GM06990 (cell line): Measurements from ENCODE around the gene UPP2.

DNA sequence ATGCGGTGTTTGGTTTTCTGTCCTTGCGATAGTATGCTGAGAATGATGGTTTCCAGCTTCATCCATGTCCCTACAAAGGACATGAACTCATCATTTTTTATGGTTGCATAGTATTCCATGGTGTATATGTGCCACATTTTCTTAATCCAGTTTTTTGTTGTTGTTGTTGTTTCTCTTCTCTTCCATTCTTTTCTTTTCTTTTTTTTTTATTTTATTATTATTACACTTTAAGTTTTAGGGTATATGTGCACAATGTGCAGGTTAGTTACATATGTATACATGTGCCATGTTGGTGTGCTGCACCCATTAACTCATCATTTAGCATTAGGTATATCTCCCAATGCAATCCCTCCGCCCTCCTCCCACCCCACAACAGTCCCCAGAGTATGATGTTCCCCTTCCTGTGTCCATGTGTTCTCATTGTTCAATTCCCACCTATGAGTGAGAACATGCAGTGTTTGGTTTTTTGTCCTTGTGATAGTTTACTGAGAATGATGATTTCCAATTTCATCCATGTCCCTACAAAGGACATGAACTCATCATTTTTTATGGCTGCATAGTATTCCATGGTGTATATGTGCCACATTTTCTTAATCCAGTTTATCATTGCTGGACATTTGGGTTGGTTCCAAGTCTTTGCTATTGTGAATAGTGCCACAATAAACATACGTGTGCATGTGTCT is 46.4 kb downstream of the CYTIP start:
- RRBS, result no CpG with 5 or more reads among the region's 4 CpGs

- RRBS, result no CpG with 5 or more reads among the region's 5 CpGs
Measured at GRCh38 chr2:157464115-157464614, 20.3 kb upstream of the CYTIP start.

DNA sequence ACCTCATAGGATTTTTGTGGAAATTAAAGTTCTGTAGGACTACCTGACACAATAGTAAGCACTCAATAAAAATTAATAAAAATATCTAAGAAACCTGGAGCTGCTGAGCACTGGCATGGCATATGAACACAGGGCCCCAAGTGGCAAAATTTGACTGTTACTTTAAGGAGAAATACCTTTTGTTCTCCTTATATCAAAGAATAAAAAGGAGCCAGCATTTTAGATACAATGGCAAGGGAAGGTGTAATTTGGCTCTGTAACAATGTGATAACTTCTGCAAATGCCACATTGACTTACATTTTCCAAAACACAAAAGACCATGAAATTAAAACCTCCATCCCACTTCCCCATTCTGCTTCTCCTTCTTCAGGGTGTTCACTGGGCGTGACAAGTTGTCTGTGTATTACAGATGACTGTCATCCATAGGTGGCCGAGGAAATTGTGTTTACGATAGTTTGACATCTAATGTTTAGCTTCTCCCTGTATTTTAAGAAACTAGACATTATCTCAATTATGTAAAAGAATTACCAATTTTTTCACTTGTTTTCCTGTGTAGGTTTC is 24.9 kb upstream of the CYTIP start:
- RRBS, result no CpG with 5 or more reads among the region's 3 CpGs

DNA sequence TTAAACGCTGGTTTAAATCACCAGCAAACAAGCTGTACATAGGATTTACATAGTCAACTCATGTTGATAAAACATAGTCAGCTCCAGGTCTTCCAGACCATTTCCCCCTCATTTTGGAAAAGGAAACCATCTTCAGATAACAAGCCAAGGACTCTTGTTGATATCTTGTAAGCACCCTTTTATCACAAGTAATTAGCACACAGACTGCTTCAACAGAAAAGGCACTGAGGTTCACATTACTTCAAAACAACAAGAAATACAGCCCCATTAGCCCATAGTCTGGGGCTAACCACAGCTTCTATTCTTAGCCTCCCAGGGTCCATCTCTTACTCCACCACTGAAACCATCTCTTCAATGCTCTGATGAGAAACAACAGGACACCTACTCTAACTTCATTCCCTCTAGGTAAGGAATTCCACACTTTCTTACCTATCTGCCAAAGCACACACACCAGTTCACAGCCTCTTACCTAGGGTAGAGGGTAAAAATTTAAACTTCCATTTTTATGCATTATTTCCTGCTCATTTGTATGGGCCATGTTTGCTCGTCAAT is 26.4 kb upstream of the CYTIP start:
- RRBS, result no CpG with 5 or more reads among the region's 2 CpGs

GRCh38 chr2:157566188-157566642 is 62.4 kb downstream of the ACVR1C start:
- RRBS, result no CpG with 5 or more reads among the region's 18 CpGs

GRCh38 chr2:157789209-157789799 is 86.8 kb downstream of the ACVR1 start:
- RRBS, result no CpG with 5 or more reads among the region's 3 CpGs

GRCh38 chr2:157789928-157790630 is 86.1 kb downstream of the ACVR1 start:
- RRBS, result no CpG with 5 or more reads among the region's 4 CpGs

DNA sequence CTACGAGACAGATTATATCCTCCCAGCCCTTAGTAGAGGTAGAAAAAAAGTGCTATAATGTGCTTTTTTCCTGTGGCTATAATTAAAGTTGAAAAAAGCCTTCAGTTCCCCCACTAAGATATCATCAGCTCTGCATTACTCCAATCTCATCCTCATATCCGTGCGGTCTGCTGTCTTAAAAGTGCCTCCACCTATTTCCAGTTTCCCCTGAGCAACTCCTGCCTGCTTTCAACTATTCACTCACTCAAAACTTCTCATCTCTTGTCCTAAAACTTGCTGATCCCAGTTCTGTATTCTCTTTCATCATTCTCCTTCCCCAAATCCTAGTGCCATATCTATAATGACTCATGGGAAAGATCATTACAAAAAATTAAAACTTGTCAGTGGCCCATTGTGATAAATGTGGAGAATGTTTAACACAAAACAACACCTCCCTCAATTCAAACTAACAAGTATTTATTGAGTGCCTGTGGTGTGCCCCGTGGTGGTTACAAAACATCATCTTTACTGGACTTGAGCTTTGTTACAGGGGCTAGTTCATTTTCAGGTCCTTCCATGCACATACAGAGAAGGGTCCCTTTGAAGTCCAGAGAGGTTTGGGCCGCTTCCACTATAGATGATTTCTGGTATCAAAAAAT is 19.9 kb downstream of the ACVR1 start:
- RRBS, result no CpG with 5 or more reads among the region's 5 CpGs

- RRBS, result no CpG with 5 or more reads among the region's 8 CpGs
Measured at GRCh38 chr2:157899015-157899818, 23.1 kb upstream of the ACVR1 start.

DNA sequence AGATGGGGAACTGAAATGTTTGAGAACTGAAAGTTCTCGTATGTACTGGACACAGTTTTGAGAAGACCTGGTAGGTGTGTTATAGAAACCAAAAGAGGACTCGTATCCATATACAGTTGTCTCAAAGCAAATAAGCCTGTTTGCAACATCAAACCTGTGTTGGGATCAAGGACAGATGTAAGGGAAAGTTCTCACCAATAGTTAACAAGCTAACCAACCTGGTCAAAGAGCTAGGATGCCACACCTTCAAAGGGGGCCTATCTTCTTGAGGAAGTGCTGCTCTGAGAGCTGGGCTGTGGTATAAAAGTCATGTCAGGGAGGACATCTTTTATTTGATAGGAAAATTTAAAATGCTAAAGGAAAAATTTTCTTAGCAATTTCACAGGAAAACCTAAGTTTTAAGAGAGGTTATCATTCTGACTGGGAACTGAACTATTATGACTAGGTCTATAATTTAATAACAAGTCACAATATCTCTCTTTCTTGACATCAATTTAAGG is at the start of gene UPP2:
UPP2 (plus strand) TSS at position 336 of the 500 bp plus-strand sequence.
- RRBS, result no CpG with 5 or more reads among the region's 2 CpGs

DNA sequence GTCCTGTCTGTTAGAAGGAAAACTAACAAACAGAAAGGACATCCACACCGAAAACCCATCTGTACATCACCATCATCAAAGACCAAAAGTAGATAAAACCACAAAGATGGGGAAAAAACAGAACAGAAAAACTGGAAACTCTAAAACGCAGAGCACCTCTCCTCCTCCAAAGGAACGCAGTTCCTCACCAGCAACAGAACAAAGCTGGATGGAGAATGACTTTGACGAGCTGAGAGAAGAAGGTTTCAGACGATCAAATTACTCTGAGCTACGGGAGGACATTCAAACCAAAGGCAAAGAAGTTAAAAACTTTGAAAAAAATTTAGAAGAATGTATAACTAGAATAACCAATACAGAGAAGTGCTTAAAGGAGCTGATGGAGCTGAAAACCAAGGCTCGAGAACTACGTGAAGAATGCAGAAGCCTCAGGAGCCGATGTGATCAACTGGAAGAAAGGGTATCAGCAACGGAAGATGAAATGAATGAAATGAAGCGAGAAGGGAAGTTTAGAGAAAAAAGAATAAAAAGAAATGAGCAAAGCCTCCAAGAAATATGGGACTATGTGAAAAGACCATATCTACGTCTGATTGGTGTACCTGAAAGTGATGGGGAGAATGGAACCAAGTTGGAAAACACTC is 66.8 kb downstream of the PKP4 start:
- RRBS, result no CpG with 5 or more reads among the region's 12 CpGs

GRCh38 chr2:158680389-158681122 is 114.6 kb upstream of the DAPL1 start:
- RRBS, result no CpG with 5 or more reads among the region's 4 CpGs

- RRBS, result no CpG with 5 or more reads among the region's 5 CpGs
Measured at GRCh38 chr2:159090876-159091225, 122.4 kb downstream of the TANC1 start.

- RRBS, result no CpG with 5 or more reads among the region's 7 CpGs
Measured at GRCh38 chr2:159155193-159155811, 131.2 kb downstream of the WDSUB1 start.

DNA sequence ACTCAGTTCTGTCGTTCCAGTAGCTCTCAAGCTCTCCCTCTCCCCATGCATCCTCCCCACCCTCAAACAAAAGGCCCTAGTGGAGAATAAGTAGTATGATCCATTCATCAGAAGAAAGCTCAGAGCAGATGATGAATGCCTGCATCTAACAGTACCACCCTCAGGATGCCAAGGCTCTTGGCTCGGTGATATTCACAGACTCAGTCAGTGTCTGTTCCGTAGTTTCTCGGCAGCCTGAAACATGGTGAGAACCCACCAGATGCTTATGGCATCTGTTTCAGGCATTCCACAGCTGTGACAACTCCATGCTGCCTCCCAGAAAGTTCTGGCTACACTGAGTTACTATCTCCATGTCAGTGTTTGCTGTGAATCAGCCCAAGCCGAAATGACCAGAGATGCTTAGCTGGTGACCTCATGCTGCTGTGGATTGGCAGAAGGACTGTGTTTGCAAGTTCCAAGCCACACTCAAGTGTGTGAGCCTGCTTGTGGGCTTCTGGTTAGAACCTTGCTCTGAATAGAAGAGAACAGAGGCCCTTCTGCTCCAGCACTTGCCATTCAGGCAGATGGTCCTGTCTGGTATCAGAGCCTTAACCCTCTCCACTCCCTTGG is 83.9 kb downstream of the WDSUB1 start:
- RRBS, result no CpG with 5 or more reads among the region's 5 CpGs

DNA sequence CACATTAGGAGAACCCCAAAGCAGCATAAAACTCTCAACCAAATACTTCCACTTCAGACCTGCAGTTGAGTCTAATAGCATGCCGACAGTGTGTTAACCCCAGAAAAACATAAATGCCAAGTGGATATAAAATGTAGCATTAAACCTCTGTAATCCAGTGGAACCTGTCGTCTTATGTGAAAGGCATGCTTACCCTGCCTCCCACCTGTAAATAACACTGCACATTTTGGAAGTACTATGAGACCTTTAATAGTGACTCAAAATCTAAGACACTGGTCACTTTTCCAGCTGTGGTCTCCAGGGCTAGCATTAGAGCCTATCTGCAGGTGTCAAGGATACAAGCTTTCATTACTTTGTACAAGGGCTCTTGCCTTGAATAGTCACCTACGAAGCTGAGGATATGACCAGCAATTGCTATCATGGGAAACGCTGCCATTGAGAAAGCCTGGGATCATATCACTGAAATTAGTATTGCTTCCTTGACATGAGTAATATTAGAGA is 79.7 kb upstream of the WDSUB1 start:
- RRBS, result no CpG with 5 or more reads among the region's 4 CpGs

- RRBS, result no CpG with 5 or more reads among the region's 1 CpG
Measured at GRCh38 chr2:159943972-159944406, 39.4 kb upstream of the LY75 start.

DNA sequence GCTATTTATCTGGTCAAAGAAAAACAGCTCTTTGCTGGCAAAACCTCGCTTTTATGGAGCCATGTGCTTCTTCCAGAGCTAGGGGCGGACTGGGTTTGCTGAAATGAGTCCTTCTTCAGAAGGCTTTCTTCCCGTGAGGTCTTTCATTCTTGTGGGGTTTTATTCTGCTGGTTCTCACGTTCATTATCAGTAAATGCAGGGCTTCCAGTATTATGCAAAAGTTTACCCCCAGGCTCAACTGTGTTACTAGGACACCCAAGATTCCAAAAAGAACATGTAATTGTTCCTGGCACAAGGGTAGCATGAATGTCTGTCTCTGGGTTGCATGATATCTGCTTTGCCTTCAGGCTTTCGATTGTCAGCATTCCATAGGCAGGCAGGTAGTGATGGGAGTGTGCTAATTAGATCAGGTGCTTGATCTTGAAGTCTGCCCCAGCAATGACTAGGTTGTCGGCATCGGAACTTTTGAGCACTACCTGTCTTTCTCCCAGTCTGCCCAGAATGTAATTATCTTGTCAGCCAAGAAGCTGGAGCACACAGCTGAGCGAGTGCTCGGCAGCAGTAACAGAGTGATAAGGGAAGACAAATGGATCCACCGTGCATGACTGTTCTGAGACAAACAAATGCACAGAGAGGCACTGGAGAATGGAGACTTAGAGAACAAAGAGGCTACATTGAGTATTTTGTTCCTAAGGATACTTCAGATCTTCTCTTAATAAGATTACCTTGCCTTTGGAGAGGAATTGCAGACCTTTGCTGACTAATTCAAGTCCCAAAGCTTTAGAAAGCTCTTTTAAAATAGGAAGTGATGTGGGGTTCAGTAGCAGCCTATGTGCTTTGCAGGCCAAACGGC is 42.1 kb downstream of the ITGB6 start:
- RRBS, result no CpG with 5 or more reads among the region's 11 CpGs

GRCh38 chr2:160238129-160238936 is 38.3 kb upstream of the ITGB6 start:
- RRBS, result no CpG with 5 or more reads among the region's 4 CpGs

DNA sequence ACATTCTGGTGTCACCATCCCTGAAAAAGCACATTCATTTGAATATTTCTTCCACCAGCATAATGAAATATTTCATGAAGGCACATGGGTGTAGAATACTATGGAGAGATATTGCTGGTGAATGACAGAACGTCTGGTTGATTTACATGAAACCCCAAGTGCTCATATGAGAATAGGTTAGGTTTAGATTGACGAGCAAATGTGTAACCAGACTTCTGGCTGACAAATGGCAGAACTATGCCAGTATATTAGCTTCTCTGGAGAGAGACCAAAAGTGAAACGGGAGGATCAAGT is 53.6 kb upstream of the ITGB6 start:
- RRBS, result no CpG with 5 or more reads among the region's 3 CpGs